UCH-1 (cell line): ENCODE measurements around the genes LIPT1, TBC1D8 and RNF149.

DNA sequence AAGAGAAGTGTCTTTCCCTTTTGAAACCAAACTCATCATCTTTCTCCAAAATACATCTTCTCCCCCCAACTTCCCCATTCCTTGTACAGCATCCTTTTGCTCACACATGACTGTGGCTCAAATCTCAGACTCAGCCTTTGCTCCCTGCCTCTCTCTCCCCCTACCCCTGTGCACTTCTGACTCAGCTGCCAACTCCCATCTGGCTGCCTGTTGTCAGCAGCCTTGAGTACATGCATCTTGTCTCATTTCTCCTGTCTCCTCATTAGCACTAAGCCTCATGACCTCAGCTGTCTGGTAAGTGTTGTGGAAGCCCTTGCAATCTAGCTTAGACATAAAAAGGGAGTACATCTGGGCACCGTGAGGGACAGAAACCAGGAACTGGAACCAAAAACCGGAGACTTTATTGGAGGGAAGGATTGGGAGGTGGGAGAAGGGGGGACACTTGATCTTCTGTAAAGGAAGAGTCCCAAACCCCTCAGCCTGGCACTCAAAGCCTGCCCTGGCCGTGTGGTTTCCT, 18.2 kb upstream of the MGAT4A start:
- RRBS: no CpG with 5 or more reads among the region's 3 CpGs

DNA sequence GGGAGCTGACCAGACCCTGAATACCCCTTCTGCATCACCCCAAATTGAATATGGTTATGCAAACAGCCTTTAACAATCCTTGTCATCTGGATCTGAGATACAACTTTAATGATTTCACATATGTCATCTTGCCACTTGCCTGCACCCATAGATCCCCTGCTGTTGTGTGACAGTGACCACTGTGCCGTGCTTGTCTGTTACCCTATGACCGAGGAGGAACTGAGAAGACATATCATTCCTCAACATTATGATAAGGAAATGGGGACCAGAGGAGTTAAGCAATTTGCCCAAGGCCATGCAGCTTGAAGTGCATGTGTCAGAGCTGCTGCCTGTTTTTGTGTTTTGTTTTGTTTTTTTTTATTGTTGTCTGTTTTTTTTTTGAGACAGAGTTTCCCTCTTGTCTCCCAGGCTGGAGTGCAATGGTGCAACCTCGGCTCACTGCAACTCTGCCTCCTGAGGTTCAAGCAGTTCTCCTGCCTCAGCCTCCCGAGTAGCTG, 29.3 kb upstream of the MGAT4A start:
- RRBS: no CpG with 5 or more reads among the region's 4 CpGs

GRCh38 chr2:98868450-98868826, 67.6 kb downstream of the CRACDL start:
- RRBS: no CpG with 5 or more reads among the region's 3 CpGs

- RRBS: 3% methylated on average over 36 of the region's 79 CpGs
These were observed at the start of gene LIPT1 for GRCh38 chr2:99154459-99155750. LIPT1 (plus strand) TSS chr2:99154967.

DNA sequence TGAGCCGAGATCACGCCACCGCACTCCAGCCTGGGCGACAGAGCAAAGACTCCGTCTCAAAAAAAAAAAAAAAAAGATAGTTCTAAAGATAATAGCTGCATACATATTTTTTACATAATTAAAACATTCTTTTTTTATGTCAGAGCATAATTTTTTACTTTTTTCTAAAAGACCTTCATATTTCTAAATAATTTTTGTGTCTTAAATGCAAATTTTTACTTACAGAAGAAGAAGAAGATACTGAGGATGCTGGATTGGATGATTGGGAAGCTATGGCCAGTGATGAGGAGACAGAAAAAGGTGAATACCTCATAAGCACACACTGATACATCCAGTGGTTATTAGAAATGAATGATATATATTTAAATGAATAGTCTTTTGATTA, 34.2 kb downstream of the EIF5B start:
- RRBS: no CpG with 5 or more reads among the region's 5 CpGs

DNA sequence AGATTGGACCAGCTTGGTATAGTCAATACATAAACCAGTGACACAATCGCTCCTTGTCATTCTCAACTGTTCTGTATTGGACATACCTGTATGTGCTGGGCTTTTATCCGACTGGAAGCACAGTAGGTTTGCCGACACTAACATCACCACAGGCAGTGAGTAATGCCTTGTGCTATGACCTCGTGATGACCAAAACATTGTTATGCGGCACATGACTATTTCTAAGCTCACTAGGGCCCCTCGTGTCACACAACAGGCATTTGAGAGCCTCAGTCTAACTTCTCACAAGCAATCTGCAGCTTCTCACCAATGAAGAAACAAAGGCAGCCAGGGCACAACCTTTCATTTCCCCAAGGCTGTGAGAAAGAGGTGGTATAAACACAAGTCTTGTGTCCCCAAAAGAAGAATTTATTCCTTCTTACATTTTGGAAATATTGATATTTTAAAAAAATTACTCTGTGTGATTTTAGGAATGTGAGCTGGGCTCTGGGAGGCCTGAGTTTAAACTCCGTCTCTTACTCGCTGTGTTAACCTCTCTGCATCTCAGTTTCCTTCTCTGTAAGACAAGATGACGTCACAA, 320.7 kb downstream of the AFF3 start:
- RRBS: no CpG with 5 or more reads among the region's 9 CpGs

GRCh38 chr2:99822460-99823057, 319.8 kb downstream of the AFF3 start:
- RRBS: no CpG with 5 or more reads among the region's 9 CpGs

DNA sequence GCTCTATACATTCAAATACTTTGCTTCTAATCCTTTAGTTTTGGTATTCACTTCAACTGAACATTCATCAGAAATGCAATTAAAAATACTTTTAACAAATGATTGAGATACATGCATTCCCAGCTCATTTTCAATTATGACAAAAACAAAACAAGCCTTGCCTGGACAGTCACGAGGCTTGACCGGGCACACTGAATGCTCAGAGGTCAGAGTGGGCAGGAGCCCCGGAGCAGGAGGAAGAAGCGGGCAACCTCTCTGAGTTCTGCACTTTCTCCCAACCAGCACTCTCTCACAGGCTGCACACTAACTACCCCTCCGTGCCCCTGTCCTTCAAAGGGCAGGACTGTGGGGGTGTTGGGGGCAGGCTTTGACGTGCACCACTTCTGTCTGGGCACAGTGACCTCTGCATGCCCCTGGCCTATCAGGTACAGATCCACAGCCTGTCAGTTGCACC, 252.0 kb downstream of the AFF3 start:
- RRBS: no CpG with 5 or more reads among the region's 6 CpGs

DNA sequence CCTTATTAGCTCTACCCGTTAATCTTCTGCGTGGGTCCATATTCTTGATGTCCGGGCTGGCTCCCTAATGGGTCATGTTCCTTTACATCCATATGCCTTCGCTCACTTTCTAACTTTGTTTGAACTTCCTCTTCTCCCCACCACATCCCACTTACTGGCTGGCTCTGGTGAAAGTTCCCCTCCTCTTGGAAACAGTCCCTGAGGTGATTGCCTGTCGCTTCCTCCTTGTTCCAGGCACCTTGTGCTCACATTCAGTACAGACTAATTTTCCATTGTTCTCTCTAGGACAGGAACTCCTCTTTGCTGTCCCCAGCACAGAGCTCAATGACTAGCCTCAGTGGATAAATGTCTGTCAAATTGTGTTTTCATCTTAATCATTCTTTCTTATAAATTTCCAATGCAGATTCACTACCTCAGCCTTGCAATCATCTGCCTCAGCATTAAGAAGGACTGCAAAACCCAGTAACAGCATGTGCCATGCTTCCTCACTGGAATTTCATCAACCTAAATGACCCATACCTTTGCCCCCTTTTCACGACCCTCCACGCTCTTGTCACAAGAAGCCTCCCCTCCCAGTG, 102.7 kb downstream of the AFF3 start:
- RRBS: no CpG with 5 or more reads among the region's 7 CpGs

GRCh38 chr2:100192242-100192884, 50.0 kb upstream of the AFF3 start:
- RRBS: no CpG with 5 or more reads among the region's 5 CpGs

GRCh38 chr2:100218507-100219147, 76.2 kb upstream of the AFF3 start:
- RRBS: no CpG with 5 or more reads among the region's 5 CpGs

GRCh38 chr2:100860414-100861023, 40.6 kb downstream of the NPAS2 start:
- RRBS: no CpG with 5 or more reads among the region's 4 CpGs

- RRBS: no CpG with 5 or more reads among the region's 19 CpGs
These were observed 58.0 kb downstream of the NPAS2 start for GRCh38 chr2:100877490-100878755.

- RRBS: no CpG with 5 or more reads among the region's 10 CpGs
These were observed 27.5 kb downstream of the RPL31 start for GRCh38 chr2:101029340-101030172.

GRCh38 chr2:101113230-101114301, 37.6 kb downstream of the TBC1D8 start:
- RRBS: no CpG with 5 or more reads among the region's 11 CpGs

DNA sequence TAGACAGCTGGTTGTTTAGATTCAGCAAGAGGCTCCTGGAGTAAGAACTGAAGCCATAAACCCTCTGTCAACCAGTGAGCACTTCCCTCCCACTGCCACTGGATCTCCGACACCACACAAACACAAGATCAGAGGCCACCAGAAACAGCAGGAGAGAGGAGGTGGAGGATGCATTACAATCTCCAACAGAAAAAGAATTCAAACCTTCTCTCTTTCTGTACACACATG, 27.2 kb downstream of the TBC1D8 start:
- RRBS: no CpG with 5 or more reads among the region's 1 CpG

DNA sequence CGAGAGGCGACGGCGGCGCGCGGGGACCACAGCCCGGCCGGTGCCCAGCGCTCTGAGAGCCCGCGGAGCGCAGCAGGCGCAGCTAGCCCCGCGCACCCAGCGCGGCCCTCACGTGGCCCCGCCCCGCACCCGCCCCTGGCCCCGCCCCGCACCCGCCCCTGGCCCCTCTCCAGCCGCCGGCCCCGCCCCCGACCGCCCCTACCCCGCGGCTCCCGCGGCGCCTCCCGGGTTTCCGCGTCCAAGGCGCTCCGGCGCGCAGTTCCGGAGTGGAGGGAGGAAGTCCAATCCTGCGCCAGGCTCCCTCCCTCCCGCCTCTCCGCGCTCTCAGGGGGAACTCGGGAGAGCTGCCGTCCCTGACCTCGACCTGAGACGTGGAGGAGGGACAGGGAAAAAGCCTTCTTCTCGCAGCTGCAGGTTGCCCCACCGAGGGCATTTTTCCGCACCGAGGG, at the start of gene TBC1D8:
Gene TBC1D8 (minus strand): TSS at position 54 of the 449 bp plus-strand sequence.
- RRBS: 4% methylated on average over 18 of the region's 55 CpGs

- RRBS: no CpG with 5 or more reads among the region's 8 CpGs
These were observed 1.1 kb downstream of the RNF149 start for GRCh38 chr2:101307493-101307808.

GRCh38 chr2:101308068-101308912, at the start of gene RNF149:
RNF149 (minus strand) TSS chr2:101308701.
- RRBS: 5% methylated on average over 27 of the region's 111 CpGs

- RRBS: no CpG with 5 or more reads among the region's 15 CpGs
These were observed 454 bp upstream of the RNF149 start for GRCh38 chr2:101308913-101309396.